Heart (tissue), 3 donors: ENCODE measurements around the gene KIF1B.

GRCh38 chr1:10210415-10210914 lies at the start of gene KIF1B:
Gene KIF1B, plus strand, starts transcription at chr1:10210570.
- RAMPAGE, long total RNA, 2 experiments, result no peak in any of the 2 experiments

DNA sequence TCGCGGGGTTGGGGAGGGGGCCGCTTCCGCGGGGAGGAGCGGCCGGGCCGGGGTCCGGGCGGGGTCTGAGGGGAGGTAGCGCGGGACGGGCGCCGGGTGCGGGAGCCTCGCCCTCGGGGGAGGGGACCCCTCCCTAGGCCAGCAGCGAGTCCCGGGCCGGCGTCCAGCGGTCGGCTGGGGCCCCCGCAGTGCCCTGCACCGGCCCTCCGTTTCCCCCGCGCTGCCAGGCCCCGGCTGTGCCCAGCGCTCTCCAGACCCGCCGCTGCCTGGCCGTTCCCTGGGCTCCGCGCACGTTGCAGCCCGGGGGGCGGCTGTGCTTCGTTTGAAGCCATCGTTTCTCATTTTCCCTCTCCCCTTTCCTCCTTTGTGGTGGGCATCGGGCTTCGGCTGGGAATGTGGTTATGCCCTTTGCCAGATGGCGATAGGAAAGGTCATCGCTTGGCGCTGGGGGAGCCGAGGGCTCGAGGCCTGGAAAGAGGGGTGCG lies 587 bp downstream of the KIF1B start:
- RAMPAGE, long total RNA, 2 experiments, result no peak in any of the 2 experiments

DNA sequence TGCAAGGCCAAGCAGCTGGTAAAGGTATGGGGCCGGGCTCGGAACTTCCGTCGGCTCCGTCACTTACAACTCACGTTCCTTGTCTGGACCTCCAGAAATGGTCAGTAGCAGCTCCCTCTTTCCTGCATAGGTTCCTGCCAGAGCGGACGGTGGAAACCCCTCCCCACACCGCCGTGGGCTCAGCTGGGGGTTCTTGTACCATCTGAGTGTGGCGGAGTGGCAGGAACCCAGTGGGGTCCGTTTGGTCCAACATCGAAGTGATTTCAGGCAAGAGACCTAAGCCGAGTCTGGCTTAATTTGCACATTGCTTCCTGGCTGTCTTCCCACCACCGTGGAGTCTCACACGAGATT lies 563 bp downstream of the DFFA start:
- RAMPAGE, long total RNA, 2 experiments, result no peak in any of the 2 experiments

DNA sequence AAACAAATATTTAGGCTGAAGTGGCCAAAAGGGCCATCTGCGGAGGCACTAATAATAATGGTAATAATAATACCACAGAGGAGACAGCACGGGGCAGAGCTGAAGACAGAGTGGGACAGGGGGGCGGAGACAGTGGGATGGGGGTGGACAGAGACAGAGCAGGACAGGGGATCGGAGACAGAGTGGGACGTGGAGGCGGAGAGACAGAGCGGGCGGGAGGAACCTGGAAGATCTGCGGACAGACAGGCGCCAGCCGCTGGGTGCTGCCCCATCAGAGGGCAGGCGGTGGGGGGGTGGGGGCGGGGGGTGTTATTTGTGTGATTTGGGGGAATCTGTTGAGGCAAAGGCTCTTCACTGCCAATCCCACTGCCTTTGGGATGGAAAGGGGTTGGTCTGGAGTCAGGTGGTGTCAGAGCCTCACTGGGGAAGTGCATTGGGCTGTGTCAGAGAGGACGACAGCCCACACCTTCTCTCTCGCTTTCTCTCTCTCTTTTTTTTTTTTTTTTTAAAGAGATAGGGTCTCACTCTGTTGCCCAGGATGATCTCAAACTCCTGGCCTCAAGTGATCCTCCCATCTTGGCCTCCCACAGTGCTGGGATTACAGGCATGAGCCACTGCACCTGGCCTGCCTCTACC lies 138.8 kb downstream of the CASZ1 start:
- RAMPAGE, long total RNA, 2 experiments, result no peak in any of the 2 experiments

GRCh38 chr1:10665764-10666361 lies 130.6 kb downstream of the CASZ1 start:
- RAMPAGE, long total RNA, 2 experiments, result no peak in any of the 2 experiments

- RAMPAGE, long total RNA, 2 experiments, result no peak in any of the 2 experiments
Measured at GRCh38 chr1:10685226-10686441, 110.8 kb downstream of the CASZ1 start.

DNA sequence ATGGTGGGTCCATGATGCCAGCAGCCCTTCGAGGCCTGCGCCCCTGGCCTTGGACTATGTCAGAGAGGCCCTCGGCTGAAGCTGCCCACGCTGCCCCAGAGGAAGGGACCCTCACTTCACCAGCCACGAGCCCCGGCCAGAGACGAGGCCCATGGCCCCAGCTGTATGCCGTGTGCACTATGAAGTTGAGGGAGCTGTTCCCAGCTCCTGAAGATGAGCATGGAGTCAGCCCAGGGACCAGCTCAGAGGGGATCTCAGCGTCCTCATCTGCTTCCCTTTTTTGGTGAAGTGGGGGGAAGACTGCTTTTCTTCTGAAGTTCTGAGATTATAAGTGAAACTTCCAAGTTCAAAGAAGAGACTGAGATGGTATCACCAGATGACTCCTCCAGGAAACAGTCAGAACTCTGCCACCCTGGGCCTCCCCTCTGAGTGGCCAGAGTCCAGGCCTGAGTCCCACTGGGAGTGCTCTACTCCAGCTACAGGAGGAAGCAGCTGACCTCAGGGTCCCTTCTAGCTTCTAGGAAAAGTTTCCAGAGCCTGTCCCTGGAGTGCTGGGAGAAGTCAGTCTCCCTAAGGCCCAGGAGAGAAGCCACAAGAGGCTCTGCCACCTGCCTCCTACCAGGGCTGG lies 104.8 kb downstream of the CASZ1 start:
- RAMPAGE, long total RNA, 2 experiments, result no peak in any of the 2 experiments

DNA sequence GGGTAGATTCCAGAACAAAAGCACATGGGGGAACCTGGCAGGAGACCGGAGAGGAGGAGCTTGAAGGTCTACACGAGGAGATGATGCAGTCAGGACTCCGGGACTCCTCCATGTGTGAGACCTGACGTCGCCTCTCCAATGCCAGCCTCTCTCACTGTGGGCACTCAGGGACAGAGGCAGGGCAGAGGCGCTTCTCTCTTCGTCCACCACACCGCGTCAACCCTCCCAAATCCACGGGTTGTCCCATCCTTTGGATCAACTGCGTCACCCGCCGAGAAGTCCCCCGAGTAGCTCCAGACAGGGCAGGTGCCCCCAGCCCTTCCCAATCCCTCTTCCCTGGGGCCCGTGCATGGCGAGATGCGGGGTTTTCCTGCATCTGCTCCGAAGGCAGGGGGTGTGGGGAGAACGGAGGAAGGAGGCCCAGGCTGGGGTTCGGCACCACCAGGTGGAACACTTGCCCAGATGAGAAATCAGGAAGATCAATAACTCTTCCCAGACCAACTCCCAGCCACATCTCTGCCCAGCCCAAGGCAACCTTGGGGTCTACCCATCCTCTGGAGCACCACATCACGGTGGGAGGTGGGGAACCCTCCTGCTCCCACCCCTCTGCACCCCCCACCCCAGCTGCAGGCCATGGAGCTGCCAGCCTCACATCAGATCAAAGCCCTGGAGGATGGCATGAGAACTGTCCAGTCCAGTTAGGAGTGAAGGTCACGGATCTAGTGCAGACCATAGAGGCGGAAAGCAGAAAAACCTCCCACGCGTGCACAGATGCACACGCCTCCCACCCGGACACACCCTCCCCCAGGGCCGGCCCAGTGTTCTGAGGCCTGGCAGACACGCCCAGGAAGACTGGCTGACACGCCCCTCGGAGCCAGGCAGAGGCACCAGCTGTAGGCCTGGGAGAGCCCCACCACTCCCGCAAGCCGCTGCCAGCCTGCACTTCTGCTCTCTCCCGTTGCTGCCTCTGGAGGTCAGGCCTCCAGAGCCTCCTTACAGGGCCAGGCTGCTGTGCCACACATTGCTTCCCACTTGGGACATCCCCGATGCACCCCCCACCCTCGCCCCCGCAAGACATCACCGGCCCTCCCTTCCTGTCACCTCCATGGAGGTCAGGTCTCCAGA lies 40.8 kb downstream of the CASZ1 start:
- RAMPAGE, long total RNA, 2 experiments, result no peak in any of the 2 experiments

GRCh38 chr1:10761345-10762696 lies 34.6 kb downstream of the CASZ1 start:
- RAMPAGE, long total RNA, 2 experiments, result no peak in any of the 2 experiments

DNA sequence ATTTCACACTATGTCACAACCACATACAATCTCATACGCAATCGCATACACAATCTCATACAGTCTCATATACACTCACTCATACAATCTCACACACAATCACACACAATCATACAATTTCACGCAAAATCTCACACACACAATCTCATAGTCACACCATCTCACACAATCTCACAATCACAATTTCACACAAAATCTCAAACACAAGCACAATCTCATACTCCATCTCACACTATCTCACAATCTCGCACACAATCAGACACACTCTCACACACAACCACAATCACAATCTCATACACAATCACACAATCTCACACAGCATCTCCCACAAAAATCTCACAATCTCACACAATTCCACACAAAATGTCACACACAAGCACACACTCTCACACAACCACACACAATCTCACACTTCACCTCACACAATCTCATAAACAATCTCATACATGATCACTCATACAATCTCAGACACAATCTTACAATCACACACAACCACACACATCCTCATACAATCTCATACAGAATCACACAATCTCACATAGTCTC lies 18.4 kb downstream of the CASZ1 start:
- RAMPAGE, long total RNA, 2 experiments, result no peak in any of the 2 experiments

DNA sequence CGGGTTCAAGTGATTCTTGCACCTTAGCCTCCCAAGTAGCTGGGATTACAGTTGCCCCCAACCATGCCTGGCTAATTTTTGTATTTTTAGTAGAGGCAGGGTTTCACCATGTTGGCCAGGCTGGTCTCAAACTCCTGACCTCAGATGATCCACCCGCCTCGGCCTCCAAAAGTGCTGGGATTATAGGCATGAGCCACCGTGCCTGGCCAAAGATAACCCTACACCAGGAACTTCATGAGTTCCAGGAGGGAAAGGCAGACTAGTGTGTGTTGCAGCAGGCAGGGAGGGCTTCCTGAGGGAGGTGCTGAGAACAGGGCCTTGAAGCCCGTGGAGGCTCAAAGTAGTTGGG lies 21.7 kb upstream of the CASZ1 start:
- RAMPAGE, long total RNA, 2 experiments, result no peak in any of the 2 experiments

DNA sequence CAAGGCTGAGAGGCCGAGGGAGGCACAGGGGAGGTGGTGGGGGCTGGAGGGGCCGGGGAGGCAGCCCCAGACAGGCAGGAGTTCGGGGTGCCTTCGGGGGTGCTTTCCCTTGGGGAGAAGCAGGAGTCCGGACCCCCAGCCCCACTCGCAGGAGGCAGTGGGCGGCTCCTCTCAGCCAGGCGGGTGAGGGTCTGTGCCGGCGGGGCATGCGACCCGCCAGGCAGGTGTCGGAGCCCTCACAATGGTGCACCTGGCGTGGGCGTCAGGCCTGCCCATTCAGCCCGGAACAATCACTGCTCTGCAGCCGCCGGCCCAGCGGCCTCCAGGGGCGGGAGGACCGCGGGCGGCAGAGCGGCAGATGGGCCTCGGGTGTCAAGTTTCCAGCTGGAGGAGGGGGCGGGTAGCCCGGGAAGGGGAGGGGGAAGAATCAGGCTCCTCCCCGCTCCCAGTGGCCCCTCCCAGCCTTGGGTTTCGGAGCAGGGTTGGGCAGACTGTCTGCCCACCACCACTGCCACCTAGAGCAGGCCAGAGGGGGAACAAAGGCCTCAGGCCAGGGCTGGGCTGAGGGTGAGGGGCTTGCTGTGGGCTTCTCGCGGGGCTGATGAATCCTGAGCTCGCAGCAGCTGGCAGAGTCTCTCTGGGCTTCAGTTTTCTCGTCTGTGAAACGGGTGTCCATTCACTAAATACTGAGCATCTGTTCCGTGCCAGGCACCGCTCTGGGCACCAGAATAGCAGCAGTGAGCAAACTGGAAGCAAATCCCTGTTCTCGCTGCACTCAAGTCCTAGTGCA lies 39.4 kb upstream of the CASZ1 start:
- RAMPAGE, long total RNA, 2 experiments, result no peak in any of the 2 experiments

DNA sequence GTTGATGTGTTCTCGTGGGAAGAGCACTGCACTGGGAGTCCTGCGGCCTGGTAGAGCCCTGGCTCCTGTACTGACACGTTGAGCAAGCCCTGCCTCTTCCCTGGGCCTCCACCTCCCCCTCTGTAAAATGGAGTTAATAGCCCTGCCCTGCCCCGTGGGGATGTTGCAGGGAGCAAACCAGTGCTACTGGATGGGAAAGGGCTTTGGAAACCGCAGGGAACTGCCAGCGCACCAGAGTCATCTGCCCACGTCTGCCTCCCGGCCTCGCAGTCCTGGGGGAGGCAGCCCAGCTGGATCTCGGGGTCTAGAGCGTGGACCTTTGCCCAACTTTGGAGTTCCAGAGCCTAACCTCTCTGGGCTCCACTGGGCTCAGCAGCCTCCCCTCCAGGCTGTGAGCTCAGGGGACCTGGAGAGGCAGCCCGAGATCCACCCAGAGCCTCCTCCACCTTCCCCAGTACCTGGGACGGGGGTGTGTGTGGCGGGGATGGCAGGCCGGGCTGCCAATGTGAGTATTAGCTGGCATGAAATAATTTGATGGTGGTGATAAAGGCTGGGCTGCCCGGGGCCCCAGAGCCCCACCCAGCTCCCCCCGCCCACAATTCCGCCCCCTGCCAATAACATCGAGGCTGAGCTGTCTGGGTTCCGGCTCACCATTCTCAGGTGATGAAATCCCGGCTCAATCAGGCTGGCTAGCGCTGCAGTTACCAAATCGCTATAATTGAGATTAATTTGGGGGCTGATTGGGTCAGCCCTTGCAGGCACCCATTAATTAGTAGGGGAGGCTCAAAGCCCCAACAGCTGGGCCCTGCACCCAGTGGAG lies 81.8 kb downstream of the C1orf127 start:
- RAMPAGE, long total RNA, 2 experiments, result no peak in any of the 2 experiments

GRCh38 chr1:10974044-10974479 lies 7.8 kb downstream of the C1orf127 start:
- RAMPAGE, long total RNA, 2 experiments, result no peak in any of the 2 experiments

- RAMPAGE, long total RNA, 2 experiments, result no peak in any of the 2 experiments
Measured at GRCh38 chr1:11204347-11205224, 15.4 kb downstream of the ANGPTL7 start.

DNA sequence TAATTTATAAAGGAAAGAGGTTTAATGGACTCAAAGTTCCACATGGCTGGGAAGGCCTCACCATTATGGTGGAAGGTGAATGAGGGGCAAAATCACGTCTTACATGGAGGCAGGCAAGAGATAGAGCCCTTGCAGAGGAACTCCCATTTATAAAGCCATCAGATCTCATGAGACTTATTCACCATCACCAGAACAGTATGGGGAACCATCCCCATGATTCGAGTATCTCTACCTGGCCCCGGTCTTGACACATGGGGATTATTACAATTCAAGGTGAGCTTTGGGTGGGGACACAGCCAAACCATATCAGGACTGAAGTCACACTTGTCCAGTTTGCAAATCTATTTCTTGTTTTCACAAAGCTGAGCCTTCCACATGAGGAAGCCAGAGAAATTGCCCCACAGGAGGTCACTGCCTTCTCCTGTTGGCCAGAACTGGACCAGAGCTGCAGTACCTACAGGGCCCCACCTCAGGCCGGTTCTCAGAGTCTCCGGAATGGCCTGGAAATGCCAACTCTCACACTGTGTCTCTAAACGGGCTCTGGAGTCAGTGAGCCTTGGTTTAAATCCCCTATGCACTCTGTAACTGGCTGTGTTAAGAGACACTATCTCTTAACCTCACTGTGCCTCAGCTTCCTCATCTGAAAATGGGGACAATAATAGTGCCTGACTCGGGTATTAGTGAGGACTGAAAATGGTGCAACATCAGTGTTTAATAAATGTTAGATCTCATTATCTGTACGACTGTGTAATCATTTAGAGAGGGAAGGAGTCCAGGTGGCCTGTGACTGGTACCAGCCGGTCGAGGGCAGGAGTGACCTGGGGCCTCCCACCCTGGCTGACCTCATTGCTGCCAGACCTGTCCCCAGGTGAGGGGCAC lies 7.7 kb upstream of the C1orf167 start:
- RAMPAGE, long total RNA, 2 experiments, result no peak in any of the 2 experiments

GRCh38 chr1:11787602-11788486 lies 17.9 kb downstream of the MTHFR start:
- RAMPAGE, long total RNA, 2 experiments, result no peak in any of the 2 experiments

DNA sequence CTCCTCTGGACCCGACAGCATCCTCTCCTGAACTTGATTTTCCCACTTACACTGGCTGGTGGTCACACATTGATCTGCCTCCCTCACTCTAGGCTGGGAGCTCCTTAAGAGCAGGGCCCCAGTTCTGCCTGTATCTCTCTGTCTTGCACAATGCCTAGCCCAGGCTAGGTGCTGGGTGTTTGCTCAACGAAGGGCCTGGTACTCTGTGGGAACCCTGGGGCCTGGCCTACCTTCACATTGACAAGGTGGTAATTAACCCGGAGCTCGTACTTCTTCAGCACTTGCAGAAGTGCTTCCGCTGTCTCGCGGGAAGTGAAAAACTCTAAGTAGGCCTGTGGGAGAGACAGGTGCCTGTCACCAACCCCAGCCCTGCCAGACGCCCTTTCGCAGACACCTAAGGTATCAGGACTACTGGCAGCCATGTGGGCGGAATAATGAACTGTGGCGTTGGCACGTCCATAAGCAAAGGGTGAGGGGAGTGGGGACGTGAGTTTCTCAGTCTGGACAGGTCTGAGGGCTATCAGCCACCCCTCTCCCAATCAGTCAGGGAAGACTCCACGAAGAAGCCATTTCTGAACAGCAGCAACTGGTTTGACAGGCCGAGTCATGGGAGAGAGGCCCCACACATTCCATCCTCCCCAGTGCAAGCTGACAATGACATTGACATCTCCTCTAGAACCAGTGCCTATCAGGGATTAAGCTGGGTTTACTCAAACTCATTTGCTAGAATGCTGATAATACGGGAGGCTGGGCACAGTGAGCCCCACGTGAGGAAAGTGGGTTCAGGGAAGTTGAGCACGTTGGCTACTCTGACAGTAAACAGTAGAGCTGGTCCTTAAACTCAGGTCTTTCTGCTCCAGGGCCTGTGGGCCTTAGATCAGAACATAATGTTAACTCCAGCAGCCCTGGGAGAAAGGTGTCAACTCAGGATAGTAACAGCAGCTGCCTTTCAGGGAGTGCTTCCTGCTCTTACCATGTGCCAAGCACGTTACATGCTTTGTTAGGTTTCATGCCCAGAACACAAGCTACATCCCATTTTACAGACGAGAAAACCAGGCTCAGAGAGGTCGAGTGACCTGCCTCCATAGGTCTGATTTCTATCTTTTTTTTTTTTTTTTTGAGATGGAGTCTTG lies 13.3 kb downstream of the MTHFR start:
- RAMPAGE, long total RNA, 2 experiments, result no peak in any of the 2 experiments

DNA sequence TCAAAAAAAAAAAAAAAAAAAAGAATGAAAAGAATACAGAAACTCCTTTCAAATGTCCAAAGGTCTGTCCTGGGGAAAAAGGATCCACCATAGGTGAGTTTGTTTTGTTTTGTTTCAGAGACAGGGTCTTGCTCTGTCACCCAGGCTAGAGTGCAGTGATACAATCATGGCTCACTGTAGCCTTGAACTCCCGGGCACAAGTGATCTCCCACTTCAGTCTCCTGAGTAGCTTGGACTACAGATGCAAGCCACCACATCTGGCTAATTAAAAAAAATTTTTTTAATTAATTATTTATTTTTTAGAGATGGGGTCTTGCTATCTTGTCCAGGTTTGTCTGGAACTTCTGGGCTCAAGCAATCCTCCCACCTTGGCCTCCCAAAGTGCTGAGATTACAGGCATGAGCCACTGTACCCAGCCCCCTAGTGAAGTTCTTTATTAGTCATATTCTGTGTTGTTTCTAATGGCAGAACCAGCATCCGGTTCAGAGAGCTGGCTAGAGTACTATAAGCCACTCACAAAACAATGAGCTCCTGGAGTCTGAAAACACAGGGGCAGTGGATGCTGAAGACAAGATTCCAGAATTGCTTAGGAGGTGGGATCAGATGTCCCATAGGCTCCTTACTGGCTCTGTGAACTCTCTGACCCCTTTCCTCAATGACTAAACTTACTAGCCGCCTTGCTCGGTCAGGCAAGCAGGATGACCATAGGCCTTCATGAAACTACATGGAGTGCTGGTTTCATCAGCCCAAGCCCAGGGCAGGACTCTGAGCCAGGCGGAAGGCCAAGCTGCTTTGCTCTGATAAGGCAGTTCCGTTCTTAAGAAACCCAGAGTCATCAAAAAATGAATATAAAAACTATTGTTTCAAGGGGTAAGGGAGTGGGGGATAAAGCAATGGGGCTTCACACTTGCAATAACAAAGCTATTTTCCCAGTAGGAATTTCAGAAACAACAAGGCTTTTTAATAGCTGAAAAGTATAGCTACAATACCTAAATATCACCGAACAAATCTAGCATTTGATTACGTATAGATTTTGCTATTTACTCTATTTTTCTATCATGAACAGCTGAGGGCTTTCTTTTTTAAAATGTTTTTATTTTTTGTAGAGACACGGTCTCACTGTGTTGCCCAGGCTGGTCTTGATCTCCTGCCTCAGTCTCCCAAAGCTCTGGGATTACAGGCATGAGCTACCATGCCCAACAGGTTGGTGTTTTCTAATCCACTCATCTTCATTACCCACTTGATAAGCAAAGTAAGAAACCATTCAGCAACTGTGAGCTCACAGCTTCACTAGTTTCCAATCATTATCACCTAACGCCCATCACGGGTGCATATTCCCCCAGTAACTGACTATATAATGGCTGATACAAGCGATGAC lies 8.1 kb downstream of the MTHFR start:
- RAMPAGE, long total RNA, 2 experiments, result no peak in any of the 2 experiments

- RAMPAGE, long total RNA, 2 experiments, result no peak in any of the 2 experiments
Measured at GRCh38 chr1:11990166-11991422, 10.3 kb downstream of the MFN2 start.